ENCODE measurements around the genes CAPS2 and CSRP2.

DNA sequence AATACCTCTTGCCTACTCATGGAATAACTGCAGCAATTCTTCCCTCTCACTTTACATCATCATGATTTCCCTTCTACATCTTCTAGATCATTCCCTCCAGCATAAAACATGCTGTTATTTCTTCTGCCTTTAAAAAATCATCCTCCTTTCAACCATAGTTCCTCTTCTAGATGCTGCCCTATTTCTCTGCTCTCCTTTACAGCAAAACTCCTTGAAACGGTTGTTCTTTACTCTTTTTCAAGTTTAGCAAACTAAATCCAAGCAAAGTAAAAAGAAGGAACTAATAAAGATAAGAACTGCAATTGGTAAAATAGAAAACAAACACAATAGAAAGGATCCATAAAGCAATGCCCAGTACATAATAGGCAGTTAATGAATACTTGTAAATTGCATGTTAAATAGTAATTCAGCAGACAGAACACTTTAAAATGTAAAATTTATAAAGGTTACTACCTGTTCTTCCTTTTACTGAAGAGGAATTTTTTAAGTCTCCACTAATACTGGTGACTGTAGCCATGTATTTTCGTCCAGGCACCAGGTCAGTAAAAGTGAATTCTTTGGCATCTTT lies 50.6 kb downstream of the PTPRB start:
- PRO-cap: no peak

- PRO-cap: no peak
These were observed 23.7 kb upstream of the PTPRB start for GRCh38 chr12:70660653-70661520.

- PRO-cap: unidirectional peak, plus-strand start at chr12:71684348
These were observed 1.8 kb upstream of the TMEM19 start for GRCh38 chr12:71683899-71684620.

- PRO-cap: no peak
These were observed 8.6 kb downstream of the TBC1D15 start for GRCh38 chr12:71848146-71848556.

DNA sequence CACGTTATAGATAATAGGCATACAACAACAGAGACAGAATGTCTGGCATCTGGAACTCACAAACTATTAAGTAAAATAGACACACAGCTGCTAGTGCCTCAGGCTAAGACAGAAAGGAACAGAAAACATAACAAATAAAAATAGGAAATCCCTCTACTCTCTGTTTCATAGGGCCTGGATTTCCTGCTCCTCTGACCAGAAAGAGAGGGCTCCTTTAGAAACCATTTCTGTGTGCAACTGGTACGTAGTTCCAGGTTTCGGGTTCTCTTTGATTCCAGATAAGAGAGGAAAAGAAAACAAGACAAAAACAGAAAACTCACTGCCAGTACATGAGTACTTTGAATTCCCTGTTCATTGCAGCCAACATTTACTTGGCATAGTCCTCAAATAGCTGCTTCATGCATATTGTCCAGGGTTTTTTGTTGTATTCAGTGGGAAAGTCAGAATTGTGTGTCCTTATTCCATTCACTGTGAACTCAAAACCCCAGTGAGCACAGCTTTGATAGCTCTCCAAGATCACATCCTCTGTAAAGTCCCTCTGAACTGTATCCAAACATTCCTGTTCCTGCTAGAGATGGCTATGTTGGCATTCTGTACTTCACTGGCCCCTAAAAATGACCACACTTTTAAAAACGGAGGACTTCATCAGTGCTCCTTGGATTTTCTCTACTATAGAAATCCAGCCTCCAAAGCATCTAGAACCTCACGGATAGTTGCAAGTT lies 48.9 kb downstream of the ATXN7L3B start:
- PRO-cap: no peak

DNA sequence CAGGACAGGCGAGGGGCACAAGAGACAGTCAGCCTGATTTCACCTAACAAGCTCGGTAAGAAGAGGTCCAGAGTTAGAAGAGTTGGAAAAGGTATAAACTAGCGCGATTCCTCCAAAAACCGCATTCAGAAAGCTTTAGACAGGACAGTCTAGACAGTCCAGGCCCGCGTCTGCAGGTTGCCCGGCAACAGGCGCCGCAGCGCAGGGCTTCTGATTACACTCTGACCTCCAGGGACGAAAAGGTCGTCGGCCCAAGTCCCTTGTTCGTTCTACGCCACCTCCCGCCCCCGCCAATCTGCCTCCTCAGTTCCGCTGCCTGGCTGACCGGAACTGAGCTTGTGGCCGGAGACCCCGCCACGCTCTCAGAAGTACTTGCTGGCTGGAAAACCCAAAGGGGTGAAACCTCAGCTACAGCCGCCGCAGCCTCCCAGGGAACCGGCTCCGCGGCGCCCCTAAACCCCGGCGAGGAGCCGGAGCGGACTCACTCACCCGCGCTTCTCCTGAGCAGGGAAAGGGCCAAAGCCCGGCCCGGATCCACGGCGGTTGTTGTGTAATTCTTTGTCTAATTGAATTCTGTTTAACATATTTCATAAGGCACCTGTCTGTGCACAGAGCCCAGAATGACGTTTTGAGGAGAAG lies at the start of gene CAPS2:
Gene CAPS2 (minus strand): TSS at position 440 of the 639 bp plus-strand sequence.
- PRO-cap: bidirectional peak, plus-strand start at position 329 of the sequence, minus-strand start at position 297 of the sequence; unidirectional peak, minus-strand start at position 370 of the sequence; unidirectional peak, minus-strand start at position 454 of the sequence

- PRO-cap: no peak
These were observed 625 bp upstream of the GLIPR1 start for GRCh38 chr12:75479939-75480320.

DNA sequence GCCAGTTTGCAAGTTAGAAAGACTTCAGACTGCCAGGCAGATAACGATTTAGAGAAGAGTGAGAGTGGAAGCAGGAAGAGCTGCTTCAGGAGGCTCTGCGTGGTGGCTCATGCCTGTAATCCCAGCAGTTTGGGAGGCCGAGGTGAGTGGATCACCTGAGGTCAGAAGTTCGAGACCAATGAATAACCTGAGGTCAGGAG lies 55.1 kb upstream of the KRR1 start:
- PRO-cap: no peak

DNA sequence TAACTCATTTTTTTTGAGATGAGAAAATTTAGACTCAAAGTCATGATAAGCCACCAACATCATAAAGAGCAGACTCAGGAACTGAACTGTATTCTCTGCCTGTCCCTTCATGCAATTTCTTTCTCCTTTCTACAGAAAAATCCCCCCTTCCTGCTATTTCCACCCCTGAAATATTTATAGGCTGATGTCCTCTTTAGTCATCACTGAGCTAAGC lies 148.5 kb upstream of the KRR1 start:
- PRO-cap: no peak

GRCh38 chr12:75820727-75821211 lies 263.7 kb downstream of the NAP1L1 start:
- PRO-cap: no peak

DNA sequence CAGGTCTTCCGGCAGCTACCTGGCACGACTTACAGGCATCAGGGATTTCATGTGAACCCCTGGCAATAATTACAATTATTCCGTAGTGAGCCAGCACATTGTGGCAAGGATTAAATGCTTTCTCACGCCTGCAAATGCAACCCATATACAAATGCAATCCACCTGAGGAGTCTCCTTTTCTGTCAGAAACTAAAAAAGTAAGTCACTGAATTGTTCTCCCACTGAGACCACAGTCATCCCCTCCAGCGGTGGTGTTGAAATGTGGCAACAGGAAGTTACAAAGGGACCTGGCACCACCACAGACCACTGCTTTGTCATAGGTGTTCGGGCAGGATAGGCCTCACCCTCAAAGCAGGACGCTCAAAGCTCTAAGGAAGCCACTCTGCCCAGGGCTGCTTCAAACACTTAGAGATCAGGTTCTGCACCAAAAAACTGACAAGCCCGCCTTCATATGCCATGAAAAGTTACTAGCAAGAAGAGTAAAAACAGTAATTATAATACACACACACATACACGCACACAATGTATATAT lies 64.3 kb downstream of the NAP1L1 start:
- PRO-cap: no peak

GRCh38 chr12:76020700-76021440 lies 63.6 kb downstream of the NAP1L1 start:
- PRO-cap: no peak

DNA sequence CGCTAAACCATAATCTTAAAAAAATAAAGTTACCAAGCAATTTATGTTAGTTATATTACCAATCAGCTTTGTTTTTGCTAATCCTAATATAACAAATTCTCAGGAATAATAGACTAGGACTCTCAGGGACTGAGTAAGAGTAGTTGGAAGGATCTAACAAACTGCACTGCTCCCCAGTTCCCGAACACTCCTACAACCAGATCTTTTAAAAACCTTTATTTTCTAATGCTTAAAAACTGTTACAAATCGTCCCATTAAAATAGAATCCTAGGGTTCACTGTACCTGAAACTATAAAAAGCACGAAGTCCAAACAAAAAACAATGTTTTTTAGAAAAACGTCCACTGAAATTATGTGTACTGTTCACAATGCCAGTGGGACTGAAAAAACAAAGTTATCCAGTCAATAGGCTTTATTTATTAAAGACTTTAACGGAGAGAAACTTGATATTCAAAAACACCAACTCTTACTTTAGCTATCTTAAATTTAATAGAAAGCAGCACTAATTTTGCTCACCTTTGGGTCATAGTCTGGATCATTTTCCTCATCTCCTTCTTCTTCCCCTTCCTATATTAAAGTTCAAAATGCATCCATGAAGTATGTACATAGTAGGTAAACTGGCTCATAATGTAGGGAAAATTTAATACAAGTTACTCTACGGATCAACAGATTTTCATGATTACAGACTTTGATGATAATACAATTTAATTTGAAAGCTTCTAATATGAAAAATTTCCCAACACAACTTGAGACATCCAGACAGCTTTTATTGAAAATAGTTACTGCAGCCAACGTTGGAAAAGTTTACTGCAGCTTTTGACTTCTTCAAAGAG lies 35.6 kb downstream of the NAP1L1 start:
- PRO-cap: no peak

DNA sequence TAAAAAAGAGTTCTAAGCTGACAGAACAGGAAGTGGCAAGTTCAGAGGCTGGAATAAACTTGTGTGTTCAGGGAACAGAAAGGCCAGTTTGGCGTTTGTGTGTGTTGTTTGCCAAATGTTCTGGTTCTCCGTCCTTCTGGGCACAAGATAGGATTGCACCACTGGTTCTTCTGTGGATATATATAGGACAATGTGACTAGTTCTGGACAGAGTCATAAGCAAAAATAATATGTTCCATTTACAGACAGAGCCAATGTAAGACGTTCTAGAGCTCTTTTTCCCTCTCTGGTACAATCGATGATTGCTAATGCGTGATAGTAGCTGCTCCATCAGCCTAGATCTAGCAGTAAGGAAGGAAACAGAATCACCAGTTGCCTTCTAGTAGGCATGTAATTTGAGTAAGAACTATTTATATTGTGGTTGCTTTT lies 7.4 kb downstream of the BBS10 start:
- PRO-cap: no peak

GRCh38 chr12:76878689-76879974 lies at the start of gene CSRP2:
TSS of gene CSRP2 (minus strand) at chr12:76879019.
- PRO-cap: bidirectional peak, plus-strand start at chr12:76879216, minus-strand start at chr12:76879016; bidirectional peak, plus-strand start at chr12:76879431, minus-strand start at chr12:76879416

GRCh38 chr12:77965979-77966397 lies 135.3 kb downstream of the NAV3 start:
- PRO-cap: no peak

DNA sequence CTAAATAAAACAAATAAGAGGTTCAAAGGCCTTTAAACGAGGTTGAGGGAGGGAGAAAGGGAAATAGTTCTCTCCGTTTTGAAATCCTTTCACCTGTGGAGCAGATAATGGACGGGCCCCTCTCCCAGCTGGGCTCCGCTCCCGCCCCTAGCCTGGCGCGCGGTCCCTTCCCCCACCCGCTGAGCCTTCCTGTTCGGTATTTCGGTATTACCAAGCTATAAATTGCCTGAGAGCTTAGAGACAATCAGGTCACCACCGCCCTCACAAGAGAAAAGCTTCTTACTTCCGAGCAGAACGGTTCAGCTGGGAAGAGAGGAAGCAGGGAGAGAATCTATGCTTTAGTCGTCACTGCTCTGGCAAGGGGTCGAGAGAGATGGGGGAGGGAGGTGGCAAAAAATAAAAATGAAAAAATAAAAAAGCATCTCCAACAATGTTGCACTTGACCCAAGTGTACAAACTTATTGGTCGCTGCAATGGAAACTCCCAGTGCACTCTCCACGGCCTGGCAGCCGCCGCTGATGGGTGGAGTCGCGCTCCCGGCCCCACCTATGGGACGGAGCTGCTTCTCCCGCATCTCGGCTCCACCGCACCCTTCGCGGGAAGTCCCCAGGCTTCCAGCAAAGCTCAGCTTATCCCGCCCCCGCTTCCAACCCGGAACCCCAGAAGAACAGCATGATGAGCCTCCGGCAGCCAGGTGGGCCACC lies 1.0 kb upstream of the SYT1 start:
- PRO-cap: no peak

DNA sequence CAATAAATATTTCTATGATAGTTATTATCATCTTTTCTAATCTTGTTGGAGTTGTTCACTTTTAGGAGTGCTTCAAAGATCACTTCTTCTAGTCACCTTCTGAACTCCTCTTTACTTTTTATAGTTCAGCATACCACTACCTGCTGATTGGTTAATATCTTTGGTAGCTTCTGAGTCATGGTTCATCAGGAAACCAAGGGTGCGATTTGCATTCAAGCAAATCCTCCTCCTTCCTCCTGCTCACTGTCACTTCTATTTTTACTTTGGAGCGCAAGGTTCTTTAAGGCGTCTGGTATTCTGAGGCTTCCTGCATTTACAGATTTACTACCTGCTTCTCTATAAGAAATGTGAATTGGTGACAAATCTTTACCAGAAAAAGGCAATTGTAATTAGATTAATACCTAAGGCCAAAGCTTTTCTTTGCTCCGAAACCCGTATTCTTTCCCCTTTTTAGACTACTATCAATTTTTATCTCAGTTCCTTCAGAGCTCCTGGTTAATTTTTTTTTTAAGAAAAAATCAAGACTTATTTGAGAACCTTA lies 24.1 kb downstream of the SYT1 start:
- PRO-cap: no peak

GRCh38 chr12:79416016-79416384 lies 274.8 kb downstream of the PAWR start:
- PRO-cap: no peak

DNA sequence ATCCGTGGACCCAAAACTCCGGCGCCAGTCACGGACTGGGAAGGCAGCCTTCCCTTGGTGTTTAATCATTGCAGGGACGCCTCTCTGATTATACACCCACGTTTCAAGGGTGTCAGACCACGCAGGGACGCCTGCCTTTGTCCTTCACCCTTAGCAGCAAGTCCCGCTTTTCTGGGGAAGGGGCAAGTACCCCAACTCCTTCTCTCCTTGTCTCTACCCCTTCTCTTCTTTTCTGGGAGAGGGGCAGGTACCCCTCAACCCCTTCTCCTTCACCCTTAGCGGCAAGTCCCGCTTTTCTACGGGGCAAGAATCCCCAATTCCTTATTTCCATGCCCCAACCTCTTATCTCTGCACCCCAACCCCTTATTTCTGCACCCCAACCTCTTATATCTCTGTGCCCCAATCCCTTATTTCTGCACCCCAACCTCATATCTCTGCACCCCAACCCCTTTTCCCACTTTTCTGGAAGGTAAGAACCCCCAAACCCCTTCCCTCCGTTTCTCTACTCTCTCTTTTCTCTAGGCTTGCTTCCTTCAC lies 150.1 kb downstream of the PAWR start:
- PRO-cap: no peak

Data from sternocleidomastoid (tissue), 1 donor.